ENCODE measurements around a stretch of chr15.

- PRO-cap = no peak
Measured at GRCh38 chr15:77036720-77037359, 34.1 kb downstream of the TSPAN3 start.

DNA sequence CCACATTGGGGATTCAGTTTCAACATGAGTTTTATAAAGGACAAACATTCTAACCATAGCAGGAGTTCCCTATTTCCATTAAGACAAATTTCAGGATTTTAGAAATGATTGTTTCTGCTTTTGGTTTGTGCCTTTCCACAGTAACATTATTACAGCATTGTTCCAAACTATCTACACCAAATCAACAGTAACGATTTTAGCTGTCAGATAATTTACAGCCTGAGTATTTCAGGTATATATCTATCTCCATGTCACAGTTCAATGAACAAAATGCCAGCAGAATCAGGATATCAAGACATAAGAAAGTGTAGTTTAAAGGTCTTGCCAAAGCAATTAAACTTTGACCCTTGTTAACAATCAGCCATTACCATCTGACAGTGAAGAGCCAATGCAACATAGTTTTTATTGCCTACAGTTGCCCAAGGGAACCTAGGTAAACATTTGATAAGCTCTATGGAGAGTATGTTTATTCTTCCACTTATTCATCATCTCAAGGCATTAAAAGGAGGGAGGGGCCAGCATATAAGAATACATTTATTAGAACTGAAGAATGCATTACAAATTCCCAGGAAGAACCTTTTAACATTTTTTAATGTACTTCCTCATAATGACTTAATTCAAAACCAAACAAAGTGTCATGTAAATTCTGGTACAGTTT, 3.6 kb downstream of the TSPAN3 start:
- PRO-cap = no peak

GRCh38 chr15:77388368-77389471, 31.2 kb downstream of the PEAK1 start:
- PRO-cap = no peak

DNA sequence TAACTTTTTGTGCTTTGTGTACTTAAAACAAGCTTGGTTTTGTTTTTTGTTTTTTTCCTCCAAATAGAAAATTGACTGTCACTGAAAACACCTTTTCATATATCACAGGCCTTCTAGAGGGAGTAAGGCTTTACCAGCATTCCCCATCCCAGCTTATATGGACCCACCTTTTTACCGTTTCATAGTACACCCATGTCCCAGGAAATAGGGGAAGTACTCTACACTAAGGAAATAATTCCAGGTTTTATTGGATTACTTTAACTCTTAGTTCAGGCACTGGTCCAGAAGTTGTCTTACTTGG, 26.1 kb downstream of the HMG20A start:
- PRO-cap = no peak

- PRO-cap = no peak
Measured at GRCh38 chr15:77528898-77529493, 103.7 kb downstream of the LINGO1 start.

- PRO-cap = no peak
Measured at GRCh38 chr15:77569228-77569811, 63.4 kb downstream of the LINGO1 start.

GRCh38 chr15:77582014-77582619, 50.6 kb downstream of the LINGO1 start:
- PRO-cap = no peak

GRCh38 chr15:77596848-77597413, 35.8 kb downstream of the LINGO1 start:
- PRO-cap = no peak

DNA sequence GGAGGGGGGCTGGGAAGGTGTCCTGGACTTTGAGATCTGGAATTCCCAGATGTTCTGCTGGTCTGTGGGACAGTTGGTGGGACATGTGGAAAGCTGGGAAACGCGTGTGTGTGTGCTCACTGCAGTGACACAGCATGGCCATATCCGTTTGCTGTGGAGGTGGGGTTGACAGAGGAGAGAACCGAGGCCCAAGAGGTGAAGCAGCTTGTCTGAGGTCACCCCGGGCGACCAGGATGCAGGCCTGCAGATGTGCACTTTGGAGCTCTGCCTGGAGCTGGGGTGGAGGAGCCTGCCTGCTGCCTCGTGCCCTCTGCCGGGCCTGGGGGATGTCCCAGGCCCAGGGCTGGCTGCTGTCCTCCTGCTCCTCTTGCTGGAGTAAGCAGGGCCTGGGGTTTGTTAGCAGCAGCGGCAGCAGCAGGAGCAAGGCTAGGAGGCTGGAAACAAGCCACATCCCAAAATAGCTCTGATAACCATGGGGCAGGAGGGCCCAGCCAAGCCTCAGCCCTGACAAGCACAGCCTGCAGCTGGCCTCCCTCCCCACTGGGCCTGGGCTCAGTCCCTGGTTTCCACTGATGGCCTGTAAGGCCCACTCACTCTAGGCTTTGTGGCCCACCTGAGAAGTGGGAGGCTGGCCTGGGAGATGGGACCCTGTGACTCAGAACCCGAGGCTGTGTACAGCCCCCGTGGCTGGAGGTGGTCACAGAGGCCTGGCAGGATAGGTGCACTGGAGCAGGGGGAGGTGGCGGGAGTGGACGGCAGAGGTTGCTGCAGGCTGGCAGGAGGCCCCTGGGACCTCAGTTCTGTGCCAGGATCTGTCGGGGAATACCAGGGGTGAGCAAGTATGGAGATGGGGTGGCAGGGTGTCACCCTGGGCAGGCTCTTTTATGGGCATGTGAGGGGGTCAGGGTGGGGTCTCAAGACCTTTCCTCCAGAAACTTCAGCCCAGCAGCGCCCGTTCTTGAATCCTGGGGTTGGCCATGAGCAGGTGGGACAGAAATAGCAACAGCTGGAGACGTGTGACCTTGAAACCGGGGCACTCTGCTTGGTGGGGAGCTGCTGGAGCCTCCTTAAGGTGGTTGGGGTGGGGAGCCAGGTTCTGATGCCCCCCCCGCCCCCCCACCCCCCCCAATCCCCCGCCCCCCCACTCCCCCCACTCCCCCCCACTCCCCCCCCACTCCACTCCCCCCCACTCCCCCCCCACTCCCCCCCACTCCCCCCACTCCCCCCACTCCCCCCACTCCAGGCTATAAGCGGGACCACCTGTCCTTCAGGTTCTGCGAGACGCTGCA, 85.4 kb downstream of the TBC1D2B start:
- PRO-cap = bidirectional peak, plus-strand start at position 555 of the sequence, minus-strand start at position 373 of the sequence

DNA sequence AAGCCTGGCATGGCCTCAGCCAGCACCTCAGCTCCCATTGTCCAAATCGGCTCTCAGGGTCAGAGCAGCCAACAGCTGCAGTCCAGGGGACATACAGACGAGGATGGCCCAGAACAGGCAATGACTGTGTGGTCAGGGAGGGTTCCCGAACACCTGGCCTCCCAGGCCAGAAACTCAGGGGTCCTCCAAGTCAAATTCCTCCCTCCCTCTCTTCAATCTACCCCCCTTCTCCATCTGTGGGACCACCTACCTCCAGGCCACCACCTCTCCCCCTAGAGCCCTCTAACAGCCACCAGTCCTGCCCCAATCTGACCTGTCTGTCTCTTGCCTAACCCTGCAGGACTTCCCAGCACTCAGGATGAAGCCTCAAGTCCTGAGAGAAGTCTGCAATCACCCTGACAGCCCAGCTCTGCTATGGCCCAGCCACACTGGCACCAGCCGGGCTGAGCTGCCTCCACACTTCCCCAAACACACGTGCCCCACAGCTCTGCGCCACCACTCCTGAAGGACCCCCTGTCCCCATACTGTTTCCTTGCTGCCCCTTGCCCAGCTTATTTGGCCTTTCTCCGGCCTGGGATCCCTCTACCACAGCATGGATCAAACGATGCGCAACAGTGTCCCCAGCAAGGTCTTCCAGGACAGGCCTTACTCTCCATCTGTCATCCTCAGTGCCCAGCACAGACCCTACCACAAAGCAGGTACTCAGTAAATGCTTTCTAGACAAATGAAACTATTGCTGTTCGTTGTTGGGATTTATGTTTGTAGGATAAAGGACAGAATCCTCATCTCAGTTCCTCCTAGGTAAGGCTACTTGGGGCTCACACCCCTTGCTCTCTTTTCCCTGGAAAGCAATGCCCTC, 76.6 kb downstream of the TBC1D2B start:
- PRO-cap = no peak

DNA sequence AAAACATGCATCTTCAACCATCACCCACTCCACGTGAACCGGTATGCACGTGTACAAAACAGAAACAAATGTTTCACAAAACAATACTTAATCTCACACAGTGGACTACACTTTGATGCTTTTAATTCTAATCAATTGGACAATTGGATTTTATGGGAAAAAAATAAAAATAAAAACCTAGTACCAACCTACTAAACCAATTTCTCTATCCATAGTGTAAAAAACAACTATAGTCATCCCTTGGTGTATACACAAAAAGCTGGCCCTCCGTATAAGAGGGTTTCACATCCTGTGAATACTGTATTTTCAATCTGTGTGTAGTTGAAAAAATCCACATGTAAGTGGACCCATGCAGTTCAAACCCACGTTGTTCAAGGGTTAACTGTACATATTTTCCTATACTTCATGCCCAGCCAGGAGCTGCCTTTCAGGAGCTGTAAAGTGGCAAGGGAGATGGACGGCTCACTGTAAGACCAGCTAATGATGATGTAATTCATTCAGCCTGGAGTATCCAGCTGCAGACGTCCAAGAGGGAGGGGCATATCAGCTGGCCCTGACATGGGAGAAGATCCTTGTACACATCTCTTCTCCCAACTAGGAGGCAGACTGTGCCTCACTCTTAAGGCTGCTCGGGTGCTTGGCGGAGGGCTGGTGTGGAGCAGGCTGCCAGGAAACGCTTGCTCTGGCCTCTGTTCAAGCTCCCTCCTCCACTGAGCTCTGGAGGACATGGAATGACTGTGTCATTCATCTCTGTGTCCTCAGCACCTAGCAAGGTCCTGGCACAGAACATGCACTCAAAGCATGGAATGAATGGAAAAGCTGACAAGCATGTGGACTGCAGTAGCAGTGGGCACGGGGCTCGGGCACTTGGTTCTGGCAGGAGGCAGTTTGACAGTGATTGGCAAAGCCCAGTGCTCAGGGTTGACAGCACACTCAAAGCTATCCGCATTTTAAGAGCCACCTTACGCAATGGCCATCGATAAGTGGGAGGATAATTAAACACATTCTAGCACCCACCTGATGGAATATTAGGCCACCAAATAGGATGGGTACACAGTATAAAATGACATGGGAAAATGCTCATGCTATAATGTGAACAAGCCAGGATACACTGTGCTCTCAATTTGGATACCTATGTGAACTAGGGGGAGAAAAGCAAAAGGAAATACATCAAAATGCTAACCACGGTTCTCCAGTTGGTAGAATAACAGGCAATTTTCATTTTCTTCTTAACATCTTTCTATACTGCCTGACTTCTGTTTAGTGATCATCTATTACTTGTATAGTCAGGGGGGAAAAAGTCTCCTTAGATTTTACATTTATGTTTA, 72.5 kb downstream of the TBC1D2B start:
- PRO-cap = no peak

DNA sequence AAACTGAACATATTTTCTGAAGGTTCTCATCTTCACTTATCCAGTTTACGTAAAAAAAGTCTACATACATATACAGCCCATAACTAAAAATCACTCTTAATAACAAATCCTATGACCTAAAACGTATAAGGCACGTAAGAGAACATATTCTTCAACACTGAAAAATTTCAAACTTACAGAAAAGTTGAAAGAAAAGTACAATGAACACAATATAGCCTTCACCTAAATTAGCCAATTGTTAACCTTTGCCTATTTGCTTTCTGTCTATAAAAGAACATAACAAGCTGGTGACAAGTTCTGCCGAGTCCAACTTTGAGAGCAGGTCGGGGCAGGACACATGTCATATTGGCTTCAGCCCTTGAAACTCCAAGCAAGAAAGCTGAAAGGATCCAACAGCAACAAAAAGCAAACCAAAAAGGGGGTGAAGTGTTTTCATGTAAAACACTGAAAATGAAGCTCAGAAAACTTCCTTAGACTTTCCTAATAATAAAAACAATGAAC, 59.1 kb downstream of the TBC1D2B start:
- PRO-cap = no peak

GRCh38 chr15:78043376-78043705, 34.2 kb downstream of the TBC1D2B start:
- PRO-cap = no peak

GRCh38 chr15:78071823-78072330, 5.6 kb downstream of the TBC1D2B start:
- PRO-cap = no peak

GRCh38 chr15:78209778-78210479, 24.4 kb downstream of the ACSBG1 start:
- PRO-cap = no peak

DNA sequence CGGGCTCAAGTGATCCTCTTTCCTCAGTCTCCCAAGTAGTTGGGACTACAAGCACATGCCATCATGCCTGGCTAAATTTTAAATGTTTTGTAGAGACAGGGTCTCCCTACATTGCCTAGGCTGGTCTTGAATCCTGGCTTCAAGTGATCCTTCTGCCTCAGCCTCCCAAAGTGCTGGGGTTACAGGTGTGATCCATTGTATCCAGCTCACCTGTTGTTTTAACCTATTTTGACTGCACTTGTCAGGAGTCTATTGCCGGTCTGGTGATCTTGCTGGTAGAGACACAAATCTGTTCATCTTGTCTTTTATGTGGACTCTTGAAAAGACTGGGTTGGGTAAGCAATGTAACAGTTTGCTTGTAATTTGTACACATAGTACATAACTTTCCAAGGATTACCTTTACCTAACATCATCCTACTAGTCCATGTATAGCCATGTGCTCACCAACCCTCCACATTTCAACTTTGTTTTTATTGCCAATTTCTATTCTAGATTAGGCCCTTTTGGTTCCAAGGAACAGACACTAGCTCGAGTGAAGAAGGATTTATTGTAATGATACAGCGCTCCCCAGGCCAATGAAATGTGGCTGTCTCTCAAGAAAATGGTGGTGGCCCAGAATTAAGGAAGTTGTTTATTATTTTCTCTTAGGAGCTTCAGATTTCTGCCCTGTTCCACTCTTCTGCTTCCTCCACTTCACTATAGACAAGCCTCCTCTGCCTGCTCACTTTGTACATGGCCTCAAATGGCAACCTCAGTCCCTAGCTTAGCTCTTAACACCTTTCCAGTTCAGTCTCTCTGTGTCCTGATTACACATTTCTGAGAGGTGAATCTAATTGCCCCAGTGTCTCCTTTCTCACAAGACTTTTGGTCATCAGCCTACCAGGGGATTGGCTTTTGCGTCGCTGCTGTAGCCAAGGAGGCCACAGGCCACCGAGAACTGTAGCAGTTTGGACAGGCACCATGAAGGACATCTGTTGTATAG, 8.2 kb downstream of the IREB2 start:
- PRO-cap = no peak

GRCh38 chr15:78461561-78462075, 23.6 kb downstream of the IREB2 start:
- PRO-cap = no peak

GRCh38 chr15:78537646-78538135, 2.6 kb upstream of the PSMA4 start:
- PRO-cap = no peak

DNA sequence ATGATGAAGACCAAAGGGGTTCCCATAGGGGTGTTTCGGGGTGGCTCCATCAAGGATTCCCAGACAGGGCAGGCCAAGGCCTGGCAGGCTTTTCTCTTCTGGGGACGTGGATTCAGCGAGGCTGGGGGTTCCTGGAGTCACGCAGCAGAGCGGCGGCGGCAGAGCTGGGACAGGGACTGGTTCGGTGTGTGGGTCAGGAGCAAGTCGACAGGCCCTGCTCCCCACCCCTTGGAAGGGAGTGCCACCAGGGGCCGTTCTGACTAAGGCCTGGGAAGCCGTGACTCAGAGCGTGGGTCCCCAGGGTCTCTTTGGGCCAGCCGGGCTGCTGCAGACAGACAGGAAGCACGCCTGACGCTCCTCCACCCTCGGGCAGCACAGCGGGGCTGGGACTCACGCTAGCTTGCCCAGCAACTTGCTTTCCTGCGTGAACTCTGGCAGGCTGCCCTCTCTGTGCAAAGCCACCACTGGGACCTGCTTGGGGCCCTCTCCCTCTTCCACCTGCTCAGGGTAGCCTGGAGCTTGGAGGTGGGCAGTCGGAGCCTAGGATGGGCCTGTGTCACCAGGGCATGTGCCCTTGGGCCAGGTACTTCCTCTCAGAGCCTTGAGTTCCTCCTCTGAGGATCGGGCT, 54.2 kb downstream of the ADAMTS7 start:
- PRO-cap = unidirectional peak, minus-strand start at position 178 of the sequence

DNA sequence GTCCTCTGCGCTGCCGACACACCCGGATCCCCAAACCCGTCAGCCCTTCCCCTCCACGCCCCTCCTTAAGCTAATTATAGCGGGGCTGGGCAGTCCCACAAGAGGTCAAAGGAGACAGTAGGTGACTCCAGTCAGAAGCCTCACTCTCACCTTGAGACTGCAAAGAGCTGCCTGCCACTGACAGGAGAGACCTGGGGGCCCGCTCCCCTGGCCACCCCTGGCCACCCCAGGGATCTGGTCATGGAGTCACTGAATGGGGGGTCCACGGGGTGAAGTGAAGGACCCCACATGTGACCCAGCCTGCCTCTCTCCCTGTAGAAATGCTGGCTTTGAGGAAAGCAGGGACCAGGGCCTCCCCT, 31.1 kb downstream of the ADAMTS7 start:
- PRO-cap = unidirectional peak, plus-strand start at position 143 of the sequence